ReNcell CX (cell line): ENCODE results near the genes CDC14C and VWC2.

DNA sequence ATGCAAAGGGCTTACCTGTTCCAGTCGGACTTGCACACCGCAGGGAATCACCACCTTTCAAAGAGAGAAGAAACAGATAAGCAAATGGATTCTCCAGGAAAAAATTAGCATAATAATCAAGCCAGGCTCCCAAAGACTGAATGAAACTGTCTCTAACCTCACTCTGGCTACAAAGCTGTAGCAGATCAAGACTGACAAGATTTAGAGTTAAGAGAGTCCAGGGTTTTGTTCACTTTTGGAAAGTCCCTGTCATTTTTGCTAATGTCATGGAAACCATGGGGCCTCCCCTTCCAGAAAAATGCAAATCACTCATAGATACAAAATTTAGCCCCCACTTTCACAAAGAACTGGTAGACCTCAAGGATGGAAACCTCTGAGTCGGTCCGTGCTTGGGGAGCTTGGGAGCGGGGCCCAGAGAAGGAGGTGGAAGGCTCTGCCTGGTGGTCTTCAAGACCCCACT is 100.8 kb downstream of the TNS3 start:
- PRO-cap: no peak

- PRO-cap: no peak
Observed at GRCh38 chr7:47540285-47540780, 41.6 kb downstream of the TNS3 start.

GRCh38 chr7:47582832-47583154 is 882 bp upstream of the TNS3 start:
- PRO-cap: no peak

DNA sequence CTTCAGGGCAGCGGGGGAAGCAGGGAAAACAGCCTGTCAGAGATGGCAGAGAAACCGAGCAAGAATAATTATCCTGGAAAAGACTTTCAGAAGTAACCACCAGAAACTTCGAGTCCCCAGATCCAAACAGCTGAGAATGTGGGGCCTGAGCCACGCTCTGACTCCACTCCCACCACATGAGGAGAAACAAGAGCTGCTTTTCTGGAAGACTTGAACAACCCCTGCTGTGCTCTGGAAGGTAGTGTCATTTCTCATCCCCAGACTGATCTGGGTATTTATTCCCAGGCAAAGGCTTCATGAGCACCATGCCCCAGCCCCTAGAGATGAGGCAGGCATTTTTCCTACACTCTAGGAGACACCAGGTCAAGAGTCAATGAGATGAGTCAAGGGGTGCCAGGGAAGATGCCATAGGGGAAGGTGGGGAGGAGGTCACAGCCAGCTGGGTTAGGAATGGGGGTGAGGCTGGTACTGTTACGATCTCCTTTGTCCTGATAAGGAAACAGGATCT is 1.3 kb upstream of the TNS3 start:
- PRO-cap: no peak

DNA sequence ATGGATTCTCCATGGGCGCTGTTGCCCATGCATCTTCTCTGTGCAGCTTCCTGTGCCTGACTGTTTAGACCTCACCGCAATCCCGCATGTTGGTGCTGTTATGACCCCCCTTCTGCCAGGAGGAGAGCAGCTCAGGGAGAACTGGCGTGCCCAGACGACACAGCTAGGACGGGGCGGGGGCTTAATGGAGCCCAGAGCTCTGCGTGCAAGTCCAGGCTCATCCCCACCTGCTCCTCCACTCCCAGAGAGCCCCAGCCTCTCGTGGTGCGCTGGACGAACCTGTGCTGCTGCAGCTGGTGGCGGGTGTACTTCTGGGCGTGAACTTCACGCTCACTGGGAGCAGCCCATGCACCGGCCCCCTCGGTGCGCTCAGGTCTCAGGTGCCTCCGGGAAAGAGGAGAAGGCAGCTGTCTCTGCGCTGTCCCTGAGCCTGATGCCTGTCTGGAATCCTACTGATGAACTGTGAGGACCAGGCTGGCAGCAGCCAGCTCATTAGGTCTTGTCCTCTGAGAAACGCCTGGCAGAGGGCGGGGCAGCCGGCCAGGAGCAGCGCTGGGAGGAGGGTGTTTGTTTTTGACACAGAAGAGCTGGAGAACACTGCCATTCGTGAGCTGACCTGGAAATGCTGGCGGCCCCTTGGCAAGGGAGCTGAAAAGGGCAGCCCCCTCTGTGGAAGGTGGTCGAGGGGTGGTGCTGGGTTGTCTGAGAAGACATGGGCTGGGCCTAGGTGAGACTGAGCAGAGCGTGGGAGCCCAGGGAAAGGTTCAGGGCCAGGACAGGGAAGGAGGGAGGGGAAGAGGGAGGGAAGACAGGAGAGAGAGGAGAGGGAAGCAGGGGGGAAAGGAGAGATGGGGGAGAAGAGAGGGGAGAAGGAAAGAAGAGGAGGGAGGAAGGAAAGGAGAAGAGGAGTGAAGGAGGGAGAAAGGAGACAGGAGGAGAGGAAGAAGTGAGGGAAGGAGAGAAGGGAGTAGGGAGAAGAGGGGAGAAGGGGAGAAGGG is 53.3 kb upstream of the TNS3 start:
- PRO-cap: bidirectional peak, plus-strand start at position 539 of the sequence, minus-strand start at position 458 of the sequence

GRCh38 chr7:47806646-47807237 is 141.5 kb downstream of the PKD1L1 start:
- PRO-cap: no peak

- PRO-cap: no peak
Observed at GRCh38 chr7:47951386-47951751, 3.1 kb upstream of the PKD1L1 start.

DNA sequence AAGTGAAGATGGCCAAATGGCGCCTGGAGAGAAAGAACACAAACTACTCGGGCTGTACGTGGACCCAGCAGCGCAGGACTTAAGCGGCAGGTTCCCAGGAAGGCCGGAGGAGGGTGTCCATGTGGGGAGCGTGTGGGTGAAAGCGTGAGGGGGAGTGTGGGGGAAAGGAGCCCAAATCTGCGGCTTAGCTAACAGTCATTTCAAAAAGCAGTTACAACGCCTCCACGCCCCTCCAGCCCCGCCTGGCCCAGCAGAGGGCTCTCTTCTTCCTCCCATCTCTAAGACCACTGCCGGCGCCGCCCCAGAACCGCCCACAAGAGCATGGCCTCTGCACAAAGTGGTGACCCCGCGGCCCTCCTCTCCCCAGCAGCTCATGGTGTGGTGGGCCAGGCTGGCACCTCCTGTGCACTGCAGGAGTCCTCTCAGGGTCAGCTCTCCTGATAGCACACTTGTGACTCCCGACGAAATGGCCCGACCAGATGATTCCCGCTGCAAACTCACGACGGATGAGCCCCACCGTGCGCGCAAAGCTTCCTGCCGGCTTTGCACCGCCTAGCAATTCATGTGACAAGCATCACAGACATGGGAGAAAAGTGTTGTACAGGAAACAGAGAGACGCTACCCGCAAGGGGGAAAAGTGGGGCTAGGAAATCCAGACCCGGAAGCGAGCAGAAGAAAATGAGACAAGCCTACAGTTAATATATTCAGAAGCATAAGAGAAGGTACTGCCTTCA is 12.4 kb upstream of the HUS1 start:
- PRO-cap: bidirectional peak, plus-strand start at position 319 of the sequence, minus-strand start at position 238 of the sequence

DNA sequence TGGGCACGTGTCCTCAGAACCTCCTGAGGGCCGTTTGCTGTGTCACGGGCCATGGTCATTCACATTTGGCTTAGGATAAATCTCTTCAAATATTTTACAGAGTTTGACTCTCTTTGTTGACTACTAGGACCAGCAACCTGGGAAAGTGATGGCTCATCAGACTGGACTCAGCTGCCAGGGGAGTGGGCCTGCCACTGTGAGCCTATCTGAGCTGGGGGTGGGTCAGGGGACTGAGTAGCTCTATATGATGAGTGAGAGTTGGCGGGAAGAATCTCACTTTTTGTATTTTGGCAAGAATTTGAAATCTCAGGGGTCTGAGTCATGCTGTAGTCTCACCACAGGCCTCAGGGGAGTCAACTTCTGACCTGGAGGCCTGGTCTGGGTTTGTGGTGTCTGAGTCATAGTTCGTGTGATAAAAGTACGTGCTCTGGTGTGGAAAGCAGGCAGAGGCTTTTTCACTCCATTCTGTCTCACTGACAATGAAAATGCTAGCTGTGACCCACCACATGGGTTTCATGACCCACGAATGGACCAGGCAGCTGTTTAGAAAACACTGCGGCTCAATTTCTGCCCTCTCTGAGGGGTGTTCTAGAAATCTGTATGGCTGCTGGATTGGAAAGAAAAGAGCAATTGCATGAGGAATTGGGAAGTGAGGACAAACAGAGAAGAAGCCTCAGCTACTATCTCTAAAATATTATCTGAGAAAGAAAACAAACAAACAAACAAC is 4.1 kb upstream of the UPP1 start:
- PRO-cap: no peak

DNA sequence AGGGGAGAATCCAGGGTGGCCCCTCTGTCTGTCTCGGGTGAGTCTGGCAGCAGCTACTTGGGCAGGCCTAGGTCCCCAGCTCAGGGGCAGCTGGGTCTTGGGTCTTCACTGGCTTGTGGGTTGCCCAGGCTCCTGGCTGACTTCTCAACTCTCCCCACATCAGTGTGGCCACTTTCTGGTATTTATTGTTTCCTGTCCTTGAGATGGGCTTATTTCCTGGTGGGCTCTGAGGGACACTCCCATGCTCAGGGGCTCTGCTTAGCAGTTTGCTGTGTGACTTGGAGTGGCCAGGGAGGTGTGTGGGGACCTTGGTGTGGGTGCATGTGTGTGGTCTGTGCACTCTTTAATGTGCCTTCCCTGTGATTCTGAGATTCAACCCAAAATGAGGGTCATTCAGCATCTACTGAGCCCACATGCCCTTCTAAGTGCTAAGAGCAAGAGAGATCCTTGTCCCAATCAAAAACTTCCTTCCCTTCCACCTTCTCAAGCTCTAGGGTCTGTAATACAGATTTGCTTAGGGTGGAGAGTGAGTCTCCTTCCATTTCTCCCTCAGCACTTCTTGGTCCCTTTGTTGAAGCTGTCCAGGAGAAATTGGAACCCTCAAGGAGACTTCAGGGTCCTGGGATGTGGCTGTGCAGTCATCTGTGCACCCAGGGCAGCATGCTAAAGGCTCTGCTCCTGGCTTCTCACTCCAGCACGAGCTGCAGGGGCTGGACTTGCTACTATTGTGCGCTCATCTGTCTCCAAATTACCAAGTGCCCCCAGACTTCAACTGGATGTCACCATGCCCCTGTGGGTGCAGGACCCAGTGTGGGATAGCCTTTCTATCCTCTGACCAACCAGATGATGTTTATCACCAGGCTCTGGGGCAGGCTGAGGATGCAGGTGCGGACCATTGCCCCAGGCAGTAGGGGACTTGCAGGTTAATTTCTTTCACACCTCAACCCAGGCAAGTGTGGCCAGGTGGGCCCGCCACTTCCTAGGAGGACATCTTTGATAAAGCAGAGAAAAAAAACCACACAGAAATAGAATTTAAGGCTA is 20.3 kb downstream of the UPP1 start:
- PRO-cap: no peak

- PRO-cap: no peak
Observed at GRCh38 chr7:48924462-48924713, at the start of gene CDC14C. TSS of gene CDC14C (plus strand) at chr7:48924547.

- PRO-cap: no peak
Observed at GRCh38 chr7:49773298-49774147, at the start of gene VWC2. TSS of gene VWC2 (plus strand) at chr7:49773638.

- PRO-cap: no peak
Observed at GRCh38 chr7:50120198-50120553, 24.5 kb downstream of the SPATA48 start.

GRCh38 chr7:50303354-50303566 is 1.3 kb upstream of the IKZF1 start:
- PRO-cap: no peak

DNA sequence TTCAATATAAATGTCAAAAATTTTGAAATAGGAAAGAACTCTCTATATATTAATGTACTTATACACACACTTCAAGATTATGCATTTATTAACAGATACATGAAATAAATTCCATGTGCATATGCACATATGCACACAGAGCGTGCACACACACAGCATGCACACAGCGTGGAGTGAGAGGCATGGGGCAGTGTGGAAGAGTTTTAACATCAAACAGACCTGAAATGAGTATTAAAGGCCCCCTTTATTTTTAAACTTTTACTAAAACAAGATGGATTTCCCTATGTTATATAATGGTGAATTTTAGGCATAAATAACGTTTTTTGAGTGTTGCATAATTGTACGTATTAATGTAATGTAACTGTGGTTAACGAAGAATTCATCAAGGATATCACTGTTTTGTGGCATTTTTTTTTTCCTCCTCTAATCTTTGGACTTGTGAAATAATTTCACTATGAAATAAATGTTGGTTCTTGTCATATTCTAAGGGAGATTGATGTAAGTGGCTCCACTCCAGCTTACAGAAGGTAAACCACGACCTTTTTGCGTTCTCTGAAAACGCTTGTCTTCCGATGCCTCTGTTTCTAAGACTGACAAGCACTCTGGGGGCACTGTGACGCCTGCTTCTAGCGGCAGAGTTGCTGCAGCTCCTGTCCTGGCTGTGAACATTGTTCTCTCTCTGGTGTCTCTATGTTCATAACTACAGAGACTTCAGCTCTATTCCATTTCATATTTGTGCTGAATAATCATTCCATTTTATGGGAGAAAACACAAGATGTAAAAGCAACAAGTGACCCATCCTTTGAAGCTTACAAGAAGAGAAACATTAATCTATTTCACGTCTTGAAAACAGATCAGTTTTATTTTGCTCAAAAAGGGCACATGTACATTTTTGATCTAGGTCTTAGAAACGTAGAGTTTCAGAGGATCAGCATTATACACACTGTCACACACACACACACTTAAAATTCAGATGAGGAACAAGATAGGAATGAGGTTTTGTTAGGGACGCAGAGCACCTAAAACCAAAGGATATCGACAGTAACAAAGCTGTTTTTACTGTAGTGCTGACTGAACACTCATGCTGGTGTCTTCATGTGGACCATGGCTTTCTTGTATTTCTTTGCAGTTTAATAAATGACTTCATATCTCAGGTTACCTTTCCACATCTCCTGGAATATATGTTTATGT is 2.7 kb downstream of the IKZF1 start:
- PRO-cap: no peak

GRCh38 chr7:50317767-50318574 is 13.5 kb downstream of the IKZF1 start:
- PRO-cap: no peak

DNA sequence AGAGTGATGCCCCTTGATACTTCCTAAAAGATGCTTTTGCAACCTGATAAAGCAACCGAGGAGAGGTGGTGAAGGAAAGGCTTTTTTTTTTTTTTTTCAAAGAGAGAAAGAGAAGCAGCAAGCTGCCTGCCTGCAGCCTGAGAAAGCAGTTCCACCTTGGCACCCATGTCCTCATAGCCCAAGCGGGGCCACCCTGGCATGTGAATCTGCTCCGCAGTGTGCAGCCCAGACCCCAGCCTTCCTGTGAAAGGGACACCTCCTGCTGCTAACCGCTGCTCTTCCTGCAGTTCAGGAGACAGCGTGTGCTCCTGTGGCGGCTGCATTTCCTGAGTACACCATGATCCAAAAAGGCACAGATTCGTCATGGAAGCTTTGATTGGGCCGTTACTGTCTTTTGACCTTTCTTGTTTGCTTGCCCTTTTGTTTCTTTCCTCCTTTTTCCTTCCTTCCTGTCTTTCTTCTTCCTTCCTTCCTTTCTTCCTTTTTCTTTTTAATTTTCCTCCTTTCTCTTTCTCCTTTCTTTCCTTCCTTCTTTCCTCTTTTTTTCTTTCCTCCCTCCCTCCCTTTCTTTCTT is 38.1 kb downstream of the IKZF1 start:
- PRO-cap: no peak

DNA sequence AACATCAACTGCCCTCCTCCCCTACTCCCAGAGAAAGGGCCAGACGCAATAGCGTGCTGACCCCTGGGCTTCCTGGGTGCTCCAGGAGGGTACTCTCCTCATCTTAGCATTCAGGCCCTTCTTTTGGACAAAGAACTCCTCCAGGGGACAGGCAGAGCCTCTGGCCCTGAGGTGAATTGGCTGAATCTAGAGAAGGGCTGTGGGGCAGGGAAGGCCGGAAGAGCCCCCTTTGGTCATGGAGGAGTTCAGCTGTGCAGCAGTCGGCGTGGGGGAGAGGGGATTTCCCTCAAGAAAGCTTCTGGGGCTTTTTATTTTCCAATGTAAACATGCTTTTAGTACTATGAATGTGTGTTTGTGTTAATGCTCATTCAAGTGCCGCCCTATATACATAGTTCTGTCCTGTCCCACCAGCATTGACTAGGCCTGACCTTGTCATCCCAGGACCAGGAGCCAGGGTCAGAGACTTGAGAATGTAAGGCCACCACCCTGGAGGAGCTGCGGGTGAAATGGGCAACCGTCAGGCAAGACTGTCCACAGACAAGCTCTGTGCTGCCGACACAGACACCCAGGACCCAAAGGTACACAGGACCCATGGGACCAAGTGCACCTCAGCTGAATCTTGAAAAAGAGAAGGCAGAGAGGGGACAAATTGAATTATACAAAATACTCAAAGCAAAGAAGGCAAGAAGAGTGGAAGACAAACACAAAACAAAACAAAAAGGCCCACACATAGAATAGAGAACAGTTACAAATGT is 38.7 kb downstream of the FIGNL1 start:
- PRO-cap: no peak

- PRO-cap: no peak
Observed at GRCh38 chr7:50560815-50561292, 4.4 kb downstream of the DDC start.

GRCh38 chr7:50643932-50644638 is 78.9 kb upstream of the DDC start:
- PRO-cap: no peak